Sternocleidomastoid (tissue), 1 donor: ENCODE results near the gene HTR5A.

- PRO-cap, result no peak
Observed at GRCh38 chr7:151819719-151819976, 57.3 kb downstream of the PRKAG2 start.

- PRO-cap, result no peak
Observed at GRCh38 chr7:151844144-151844902, 32.6 kb downstream of the PRKAG2 start.

GRCh38 chr7:151850820-151851708 is 25.9 kb downstream of the PRKAG2 start:
- PRO-cap, result bidirectional peak, plus-strand start at chr7:151851468, minus-strand start at chr7:151851184

GRCh38 chr7:151867152-151867640 is 9.7 kb downstream of the PRKAG2 start:
- PRO-cap, result no peak

GRCh38 chr7:151895061-151895515 is 18.2 kb upstream of the PRKAG2 start:
- PRO-cap, result no peak

- PRO-cap, result no peak
Observed at GRCh38 chr7:151965106-151965566, 8.9 kb downstream of the GALNTL5 start.

- PRO-cap, result no peak
Observed at GRCh38 chr7:152005832-152006184, 19.7 kb upstream of the GALNT11 start.

DNA sequence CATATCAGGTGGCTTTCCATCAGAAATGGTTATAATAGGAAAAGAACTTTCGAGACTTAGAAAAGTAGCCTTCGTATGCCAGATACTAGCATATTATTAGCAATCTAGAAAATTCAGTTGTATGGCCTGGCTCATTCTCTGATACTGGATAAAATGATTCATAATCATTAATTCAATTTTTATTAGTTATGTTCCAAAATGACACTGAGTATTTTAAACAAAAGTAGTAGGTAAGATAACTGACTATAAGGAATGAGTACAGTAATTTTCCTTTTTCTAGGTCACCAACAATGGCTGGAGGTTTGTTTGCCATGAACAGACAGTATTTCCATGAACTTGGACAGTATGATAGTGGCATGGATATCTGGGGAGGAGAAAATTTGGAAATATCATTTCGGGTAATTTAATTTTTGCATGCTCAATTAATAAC is 84.8 kb downstream of the GALNT11 start:
- PRO-cap, result no peak

DNA sequence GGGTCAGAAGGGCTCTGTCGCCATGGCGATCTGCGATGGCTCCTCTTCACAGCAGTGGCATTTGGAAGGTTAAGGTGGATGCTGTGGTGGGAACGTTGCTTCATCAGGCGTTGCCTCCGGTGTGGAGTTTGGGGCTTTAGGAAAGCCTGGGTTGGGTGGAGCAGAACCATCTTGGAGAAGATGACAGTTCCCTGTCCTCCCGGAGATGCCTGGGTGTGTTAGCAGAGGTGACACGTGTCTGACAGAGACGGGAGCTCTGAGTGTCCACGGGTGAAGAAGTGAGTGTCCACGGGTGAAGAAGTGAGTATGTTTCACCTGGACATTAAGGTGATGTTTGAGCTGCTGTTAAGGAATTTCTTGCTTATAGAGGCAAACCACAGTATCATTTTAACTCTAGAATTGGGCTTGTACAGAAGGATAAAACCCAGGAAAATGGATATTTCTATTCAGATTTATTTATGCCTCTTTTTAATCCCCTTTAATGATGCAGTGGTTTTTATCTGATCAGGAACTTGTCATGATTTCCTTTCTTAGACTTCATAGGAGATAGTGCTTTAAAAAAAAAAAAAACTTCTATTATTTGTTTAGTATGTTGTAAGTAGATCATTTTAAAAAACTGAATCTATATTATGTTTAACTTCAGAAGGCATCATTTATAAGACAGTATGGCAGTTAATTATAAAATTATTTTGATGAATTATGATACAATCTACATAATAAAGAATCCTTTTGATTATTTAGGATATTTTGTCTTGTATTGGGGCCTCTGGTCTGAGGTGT is 96.3 kb downstream of the GALNT11 start:
- PRO-cap, result no peak

DNA sequence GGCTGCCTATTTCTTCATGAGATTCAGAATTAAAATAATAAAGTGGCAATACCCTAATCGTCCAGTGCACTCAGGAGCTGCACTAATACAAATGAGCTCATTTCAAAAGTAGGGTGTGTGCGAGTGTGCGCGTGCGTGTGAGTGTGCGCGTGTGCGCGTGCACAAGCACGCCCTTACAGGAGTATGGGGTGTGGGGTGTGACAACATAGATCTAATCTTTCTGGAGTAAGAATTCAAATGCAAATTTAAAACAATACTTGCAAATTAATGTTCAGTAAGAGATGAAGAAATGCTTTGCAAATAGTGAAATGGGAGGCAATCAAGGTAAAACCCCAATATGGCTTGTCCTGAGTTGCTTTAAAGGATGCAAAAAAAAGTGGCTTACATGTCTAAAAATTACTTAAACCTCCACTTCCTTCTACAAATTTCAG is 2.1 kb downstream of the KMT2C start:
- PRO-cap, result no peak

DNA sequence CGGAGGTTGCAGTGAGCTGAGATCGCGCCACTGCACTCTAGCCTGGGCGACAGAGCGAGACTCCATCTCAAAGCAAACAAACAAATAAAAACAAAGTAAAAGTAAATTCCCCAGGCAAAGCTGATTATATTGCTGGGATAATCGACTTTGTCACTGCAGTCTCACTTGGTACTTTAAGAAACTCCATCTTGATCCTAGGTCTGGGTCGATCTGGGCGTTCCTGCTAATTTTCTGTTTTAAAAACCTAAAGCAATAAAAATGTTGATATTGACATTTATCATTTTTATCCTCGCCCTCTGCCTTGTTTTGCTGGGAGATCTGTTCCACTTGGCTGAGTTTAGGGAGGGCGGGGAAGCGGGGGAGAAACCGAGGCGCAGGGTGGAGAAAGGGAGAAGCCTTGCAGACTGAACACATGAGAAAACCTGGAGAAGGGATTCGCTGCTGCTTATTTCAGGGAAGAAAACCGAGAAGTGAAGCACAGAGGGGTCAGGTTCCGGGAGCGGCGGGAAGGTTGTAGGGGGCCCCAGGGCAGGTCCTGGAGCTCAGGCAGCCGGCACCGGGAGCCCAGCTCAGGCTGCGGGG is 27.2 kb upstream of the KMT2C start:
- PRO-cap, result bidirectional peak, plus-strand start at position 489 of the sequence, minus-strand start at position 329 of the sequence

DNA sequence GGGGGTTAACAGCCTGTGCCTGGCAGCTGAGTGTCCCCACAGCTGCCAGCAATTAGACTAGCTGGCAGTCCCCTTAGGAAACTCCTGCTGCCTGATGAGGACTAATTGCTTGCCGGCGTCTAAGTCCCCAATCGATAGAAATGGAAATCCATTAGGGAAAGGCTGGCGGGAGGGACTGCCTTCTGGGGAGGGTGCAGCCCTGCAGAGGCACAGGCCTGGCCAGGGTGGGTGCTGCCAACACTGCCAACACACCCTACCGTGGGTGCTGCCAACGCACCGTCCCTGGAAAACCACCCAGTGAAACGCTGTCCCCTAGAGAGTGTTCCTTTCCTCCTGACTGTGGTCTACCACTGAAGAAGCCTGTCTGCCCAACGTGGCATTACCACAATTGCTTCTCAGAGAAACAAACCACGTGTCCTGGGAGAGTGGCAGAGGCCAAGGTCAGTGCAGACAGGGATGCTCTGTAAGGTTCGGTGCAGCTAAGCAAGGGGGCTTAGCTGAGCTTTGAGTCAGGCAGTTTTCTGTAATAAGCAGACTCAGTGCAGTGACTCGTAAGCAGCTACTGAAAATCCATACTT is 60.7 kb downstream of the XRCC2 start:
- PRO-cap, result no peak

- PRO-cap, result no peak
Observed at GRCh38 chr7:152925895-152926450, 166.4 kb downstream of the ACTR3B start.

- PRO-cap, result no peak
Observed at GRCh38 chr7:153888386-153888872, 163.8 kb upstream of the DPP6 start.

- PRO-cap, result no peak
Observed at GRCh38 chr7:154442927-154443182, 390.7 kb downstream of the DPP6 start.

DNA sequence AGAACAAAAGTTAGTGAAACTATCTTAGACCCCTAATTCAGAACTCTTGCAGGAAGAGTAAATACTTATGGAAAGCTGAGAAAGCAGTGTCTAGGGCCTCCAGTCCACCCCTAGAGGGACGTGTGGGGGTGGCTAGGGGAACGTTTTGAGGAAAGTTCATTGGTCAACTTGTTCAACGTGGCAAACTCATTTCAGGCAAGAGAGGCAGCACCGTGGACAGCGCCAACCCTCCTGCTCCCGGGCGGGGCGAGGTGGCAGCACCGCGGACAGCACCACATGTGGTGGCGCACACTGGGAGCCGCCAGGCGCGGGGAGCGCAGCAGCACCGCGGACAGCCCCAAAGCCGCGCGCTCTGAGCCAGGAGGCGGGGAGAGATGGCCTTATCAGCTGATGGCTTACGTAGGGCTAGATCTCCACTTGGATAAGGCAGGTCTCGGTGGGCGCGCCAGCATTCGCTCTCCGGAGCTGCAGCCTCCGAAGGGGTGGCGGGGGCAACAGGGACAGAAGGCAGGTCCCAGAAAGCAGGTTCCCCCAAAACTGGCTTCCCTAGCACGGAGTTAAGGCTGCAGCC is at the start of gene HTR5A:
TSS of gene HTR5A (plus strand) at position 448 of the 571 bp plus-strand sequence.
- PRO-cap, result no peak

- PRO-cap, result no peak
Observed at GRCh38 chr7:155244126-155244483, 53.6 kb upstream of the INSIG1 start.

DNA sequence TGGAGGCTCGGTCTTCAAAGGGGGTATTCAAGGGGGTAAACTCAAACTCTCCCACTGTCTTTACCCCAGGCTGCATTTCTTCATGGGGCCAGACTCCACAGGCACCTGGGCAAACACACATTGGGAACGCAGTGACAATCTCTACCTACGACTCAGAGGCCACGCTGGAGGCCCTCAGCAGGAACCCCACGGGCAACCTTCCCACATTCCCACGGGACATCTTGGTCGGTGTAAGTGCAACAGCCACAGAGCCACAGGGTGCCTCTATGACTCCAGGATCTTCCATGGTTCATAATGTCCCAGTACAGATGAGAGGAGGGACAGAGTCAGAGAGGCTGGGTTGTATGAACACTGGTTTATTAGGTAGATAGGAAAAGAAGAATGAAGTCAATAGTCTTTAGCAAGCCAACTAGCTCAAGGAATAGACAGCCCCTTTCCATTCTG is 2.1 kb upstream of the INSIG1 start:
- PRO-cap, result no peak

DNA sequence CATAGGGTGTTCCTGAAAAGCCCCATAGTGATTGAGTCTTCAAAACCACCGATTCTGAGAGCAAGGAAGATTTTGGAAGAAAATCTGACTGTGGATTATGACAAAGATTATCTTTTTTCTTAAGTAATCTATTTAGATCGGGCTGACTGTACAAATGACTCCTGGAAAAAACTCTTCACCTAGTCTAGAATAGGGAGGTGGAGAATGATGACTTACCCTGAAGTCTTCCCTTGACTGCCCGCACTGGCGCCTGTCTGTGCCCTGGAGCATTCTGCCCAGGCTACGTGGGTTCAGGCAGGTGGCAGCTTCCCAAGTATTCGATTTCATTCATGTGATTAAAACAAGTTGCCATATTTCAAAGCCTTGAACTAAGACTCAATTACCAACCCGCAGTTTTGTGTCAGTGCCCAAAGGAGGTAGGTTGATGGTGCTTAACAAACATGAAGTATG is 10.6 kb downstream of the INSIG1 start:
- PRO-cap, result no peak

GRCh38 chr7:155576554-155577207 is 30.3 kb upstream of the CNPY1 start:
- PRO-cap, result no peak